SK-N-MC (cell line): Measurements from ENCODE around the genes GTPBP2, MRPL14 and HSP90AB1.

DNA sequence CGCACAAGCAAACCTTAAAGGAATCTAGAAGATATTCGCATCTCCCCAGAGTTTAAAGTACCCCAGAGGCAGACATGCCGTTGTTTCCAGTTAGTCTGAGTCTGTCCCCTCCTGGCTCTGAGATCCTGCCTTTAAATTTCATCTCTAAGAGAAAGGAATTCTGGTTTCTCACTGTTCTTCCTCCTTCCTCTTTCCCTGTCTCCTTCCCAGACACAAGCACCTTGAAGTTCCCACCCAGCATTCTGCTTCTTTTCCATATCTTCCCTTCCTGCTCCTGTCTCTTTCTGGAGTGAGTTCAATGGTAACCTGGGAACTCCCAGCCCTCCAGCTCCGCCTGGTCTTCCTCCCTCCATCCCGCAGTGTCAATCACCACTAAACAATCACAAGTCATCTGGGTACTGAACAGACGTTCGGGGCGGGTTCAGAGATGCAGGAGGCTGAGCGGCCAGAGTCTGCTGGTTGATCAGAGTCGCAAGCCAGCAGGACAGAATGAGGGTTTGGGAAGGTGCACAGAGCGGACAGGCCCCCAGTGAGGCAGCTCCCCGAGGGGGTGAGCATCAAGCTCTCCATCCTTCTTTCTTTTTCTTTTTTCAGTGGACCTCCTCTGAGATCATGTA lies 7.7 kb downstream of the TTBK1 start:
- RRBS = no CpG with 5 or more reads among the region's 12 CpGs

DNA sequence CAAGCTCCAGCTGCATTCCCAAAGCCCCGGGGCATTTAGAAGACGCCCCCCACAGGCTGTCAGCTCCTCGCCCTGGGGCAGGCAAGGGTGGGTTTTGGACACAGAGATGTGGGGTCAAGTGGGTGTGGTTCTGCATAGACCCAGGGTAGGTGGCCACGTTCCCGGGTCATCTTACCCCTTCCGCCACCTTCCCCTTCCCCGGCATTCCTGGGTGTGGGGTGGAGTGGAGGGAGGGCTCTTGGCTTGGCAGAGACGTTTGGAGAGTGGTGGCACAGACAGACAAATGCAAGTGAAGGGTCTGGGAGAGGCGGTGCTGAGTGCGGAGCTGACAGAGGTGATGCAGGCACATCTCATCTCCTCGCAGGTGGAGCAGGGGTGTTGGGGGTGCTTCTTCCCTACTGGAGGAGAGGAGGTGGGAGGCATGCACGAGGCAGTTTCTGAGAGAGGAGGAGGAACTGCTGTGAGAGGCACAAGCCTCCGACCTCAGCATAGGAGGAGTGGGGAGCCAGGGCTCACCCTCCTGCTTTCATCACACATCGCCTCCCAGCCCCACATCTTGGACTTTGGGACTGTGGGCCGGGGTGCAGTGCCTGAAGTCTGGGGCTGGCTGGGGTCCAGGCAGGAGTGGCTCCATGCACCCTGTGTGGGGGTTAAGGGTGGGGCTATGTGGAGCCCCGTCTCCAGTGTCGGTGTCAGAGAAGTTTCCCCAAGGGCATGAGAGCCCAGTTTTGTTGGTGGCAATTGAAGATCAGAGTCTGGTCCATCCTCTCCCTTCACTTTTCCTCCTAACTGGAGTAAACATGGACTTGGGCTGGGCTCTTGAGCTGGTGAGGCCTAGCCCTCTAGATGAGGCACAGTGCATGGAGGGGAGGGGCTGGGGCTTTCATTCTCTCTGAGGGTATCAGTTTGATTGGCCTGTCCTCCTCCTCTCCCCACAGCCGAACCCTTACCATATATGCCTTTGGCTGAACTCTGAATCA lies 20.3 kb upstream of the SLC22A7 start:
- RRBS = 29% methylated on average over 2 of the region's 18 CpGs

DNA sequence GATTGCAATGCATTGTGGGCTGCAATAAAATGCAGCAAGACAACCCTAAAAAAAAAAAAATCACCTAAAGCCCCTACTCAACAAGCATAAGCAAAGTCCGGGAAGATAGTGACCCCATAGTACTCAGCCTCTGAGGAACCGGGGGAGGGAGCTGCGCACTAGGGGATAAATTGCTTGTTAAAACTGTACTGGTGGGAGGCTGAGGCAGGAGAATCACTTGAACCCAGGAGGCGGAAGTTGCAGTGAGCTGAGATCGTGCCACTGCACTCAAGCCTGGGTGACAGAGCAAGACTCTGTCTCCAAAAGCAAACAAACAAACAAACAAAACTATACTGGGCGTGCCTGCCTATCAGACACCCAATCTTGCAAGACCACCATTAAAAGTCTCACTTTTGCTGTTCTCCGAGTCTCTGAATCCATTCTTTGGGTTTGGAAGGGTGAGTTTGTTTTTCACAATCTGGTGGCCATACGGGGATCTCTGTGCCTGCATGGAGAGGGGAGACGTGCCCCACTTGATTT lies 21.7 kb upstream of the ZNF318 start:
- RRBS = no CpG with 5 or more reads among the region's 9 CpGs

DNA sequence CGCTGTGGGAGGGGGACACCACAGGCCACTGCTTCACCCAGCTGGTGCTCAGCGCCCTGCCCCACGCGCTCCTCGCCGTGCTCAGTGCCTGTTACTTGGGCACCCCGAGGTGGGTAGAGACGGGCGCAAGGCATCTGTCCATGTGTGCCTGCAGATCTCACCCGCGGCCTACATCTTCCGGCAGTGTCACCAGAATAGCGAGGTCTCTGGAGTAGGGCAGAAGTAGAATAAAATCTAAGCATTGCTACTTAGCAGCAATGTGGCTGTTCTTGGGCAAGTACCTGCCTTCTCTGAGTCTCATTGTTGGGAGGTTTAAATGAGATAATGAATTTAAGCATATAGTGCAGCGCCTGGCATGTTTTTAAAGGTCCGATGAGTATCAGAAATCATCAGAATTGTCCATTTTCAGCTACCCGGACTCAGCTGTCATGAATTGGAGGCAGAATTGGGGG lies 716 bp downstream of the ABCC10 start:
- RRBS = no CpG with 5 or more reads among the region's 16 CpGs

DNA sequence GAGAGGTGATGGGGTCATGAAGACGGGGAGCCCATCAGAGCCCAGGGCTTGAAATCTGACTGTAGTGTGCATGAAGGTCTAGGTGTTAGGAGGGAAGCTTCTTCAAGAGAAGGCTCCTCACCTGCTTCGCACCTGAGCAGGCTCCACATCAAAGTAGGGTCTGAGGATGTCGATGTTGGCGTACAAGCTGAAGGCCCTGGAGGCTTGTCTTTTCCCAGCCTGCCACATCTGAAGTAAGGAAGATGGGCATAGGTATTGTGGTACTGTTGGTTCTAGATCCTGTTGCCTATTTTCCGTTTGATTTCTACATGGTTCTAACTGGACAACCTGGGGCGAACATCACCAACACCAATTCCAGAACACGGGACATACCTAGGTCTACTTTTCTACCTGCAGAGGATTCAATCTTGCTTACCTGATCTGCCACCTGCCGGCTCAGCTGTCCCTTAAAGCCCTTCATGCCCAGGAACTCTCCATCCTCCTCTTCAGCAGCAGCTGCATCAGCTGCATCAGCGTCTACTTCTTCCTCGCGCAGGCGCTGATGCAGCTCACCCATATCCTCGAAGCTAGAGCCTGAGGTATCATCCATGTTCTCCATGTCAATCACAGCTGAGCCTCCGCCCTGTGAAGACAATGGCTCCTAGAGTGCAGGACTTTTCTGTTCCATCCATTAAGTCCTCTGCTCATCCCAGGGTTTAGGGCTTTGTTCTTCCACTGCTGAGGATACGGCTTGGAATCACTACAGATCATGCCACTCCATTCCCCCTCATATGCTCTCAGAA lies 1.1 kb downstream of the YIPF3 start:
- RRBS = no CpG with 5 or more reads among the region's 15 CpGs

DNA sequence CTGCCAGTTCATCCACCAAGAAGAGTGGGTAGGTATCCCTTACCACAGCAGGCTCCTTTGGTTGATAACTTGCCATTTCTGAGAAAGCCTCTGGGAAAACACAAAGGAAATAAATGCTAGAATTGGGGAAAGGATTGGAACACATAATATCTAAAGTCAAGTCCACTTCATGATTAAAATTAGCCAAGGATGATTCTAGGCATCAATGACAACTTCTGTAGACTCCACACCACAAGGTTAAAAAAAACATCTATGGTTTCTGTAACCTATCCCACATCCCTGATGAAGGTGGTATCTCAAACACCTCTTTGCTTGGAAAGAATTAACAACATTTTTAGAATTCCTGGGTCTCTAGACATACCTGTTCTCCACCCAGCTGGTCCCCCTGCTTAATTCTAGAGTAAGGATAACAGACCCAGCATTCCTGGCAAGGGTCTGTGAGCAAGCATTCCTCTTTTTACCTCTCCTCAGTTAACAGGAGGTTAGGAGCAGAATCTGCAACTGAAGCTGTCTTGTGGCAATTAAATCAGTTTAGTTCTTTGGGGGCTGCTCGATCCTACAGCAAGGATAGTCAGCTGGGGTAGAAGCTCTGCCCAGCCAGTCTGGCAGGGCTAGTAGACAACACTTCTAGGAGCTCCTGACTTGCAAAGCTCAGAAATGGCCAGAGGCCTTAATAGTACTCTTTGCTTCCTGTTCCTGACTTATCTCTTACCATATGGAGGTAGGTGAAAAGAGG lies 11.4 kb downstream of the POLR1C start:
- RRBS = no CpG with 5 or more reads among the region's 1 CpG

DNA sequence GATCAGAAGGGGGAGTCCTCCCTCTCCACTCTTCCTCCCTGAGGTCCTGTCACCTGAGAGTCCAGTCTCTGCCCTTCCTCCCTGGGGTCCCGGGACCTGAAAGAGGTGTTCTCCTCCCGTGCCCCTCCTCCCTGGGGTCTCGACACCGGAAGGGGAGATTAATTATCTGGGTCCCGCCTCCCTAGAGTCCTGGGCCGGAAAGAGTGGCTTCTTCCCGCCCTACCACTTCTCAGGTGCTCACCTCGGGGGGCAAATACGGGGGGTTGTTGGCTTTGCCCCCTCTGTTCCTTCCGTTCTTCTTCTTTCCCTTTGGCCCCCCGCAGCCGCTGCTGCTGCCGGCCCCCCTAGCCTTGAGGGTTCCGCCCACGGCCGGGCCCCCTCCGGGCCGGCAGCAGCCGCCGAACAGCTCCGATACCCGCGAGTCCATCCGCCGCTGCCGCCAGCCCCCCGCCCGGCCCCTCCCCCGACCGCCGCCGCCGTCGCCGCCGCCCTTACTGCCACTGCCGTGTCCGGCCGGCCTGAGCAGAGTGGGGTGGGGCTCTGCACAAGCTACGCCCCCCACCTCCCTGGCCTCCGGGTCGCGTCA lies at the start of gene GTPBP2:
Gene GTPBP2, minus strand, starts transcription at position 529 of the 586 bp plus-strand sequence.
- RRBS = 1% methylated on average over 29 of the region's 43 CpGs

GRCh38 chr6:43668033-43668688 lies 19.4 kb downstream of the MRPS18A start:
- RRBS = no CpG with 5 or more reads among the region's 16 CpGs

- RRBS = no CpG with 5 or more reads among the region's 12 CpGs
Observed at GRCh38 chr6:43668689-43669612, 18.6 kb downstream of the MRPS18A start.

- RRBS = no CpG with 5 or more reads among the region's 3 CpGs
Observed at GRCh38 chr6:43683158-43683457, 4.5 kb downstream of the MRPS18A start.

GRCh38 chr6:43709817-43710178 lies 22.2 kb upstream of the MRPS18A start:
- RRBS = no CpG with 5 or more reads among the region's 4 CpGs

DNA sequence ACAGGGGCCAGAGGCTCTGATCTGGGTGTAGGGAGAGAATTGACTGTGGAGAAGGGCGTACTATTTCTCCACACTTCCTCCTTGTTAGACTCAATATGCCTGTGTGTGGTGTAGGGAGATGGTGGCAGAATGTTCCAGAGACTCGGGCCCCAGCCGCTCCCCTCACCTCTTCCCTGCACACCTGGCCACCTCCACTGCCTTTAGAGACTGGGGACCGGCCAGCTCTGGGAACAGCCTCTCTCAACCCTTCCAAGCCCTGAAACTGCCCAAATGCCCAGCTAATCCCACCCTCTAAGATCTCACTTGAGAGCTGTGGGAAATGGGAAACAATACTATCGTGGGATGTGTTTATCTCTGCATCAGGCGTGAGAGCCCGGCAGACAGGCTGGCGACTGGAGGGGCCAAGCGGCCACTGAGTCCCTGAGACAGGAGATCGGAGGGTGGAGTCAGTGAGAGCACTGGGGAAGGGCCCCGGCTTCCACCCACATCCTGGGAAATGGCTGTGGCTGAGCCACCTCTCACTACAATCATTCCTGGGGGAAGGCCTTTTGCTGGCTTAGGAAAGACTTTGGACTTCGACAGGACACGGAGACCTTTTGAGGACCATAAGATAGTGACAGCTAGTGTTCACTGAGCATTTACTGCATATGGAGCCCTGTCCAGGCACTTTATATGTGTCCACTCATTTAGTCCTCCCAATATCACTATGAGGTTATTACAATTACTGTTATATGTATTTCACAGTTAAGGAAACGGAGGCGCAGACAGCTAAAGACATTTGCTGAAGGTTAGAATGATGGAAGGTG lies 31.0 kb upstream of the MRPS18A start:
- RRBS = 73% methylated on average over 4 of the region's 15 CpGs

- RRBS = no CpG with 5 or more reads among the region's 11 CpGs
Observed at GRCh38 chr6:44056736-44057289, 70.4 kb downstream of the MRPL14 start.

DNA sequence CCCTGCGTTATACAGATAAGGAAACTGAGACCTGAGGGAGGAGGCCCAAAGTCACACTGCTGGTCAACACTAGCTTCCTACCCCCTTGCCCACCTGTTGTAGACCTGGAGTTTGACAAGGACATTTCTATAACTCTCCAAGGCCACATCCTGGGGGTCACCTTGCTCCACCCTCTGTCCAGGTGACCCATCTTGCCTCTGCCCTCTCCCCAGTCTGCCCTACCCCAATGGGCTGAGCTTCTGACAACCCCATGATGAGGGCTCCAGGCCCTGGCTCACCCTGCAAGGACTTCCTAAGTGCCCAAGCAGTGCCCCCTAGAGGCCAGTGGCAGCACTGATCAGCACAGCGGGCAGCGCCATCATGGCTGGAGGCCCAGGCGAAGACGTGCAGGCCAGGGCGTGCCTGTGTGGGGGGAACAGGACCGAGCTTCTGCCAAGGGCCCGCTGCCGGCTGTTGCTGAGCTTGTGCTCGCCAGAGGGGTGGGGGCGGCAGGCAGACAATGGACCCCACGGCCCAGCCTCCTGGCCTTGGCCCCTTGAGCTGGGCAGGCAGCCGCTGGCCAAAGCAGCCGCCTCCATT lies 64.5 kb downstream of the MRPL14 start:
- RRBS = no CpG with 5 or more reads among the region's 14 CpGs

GRCh38 chr6:44064107-44065140 lies 62.8 kb downstream of the MRPL14 start:
- RRBS = no CpG with 5 or more reads among the region's 19 CpGs

DNA sequence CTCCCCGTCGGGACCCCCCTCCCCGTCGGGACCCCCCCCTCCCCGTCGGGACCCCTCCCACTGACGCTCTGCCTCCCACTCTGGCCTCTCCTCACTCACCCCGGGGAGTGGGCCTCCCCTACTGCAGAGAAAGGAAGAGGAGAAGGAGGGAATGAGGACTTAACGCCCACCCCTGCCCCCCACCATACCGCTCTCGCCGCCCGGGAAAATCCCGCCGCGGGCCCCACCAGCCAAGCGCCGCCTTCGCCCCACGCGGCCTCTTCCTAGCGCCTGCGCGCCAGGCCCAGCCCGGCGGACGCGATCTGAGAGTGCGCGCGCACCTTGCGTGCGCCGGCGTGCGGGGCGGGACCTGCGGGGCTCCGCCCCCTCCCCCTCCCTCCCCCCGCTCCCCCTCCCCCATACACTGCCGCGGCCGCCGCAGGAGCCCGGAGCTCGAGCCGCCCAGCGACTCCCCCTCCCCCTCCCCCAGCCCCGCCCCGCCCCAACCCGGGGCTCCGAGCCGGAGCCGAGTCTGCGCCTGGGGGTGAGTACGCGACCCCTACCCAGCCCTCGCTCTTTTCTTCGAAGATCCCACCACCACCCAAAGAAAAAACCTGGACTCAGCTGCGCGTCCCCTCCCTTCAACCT lies at the start of gene MRPL14:
Gene MRPL14, minus strand, starts transcription at position 297 of the 627 bp plus-strand sequence.
- RRBS = under 1% methylated on average over 36 of the region's 61 CpGs

DNA sequence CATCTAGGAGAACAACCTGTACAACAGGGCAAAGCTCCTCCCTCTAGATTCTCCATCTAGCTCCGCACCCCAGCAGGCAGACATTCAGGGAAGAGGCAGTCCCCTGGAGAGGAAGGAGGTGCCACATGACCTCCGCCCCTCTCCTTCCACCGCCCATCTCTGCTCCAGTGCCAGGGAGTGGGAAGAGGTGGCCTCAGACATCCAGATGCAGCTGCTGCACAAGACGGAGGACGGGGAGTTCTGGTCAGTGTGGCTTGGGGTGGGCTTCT lies 17.7 kb downstream of the CAPN11 start:
- RRBS = no CpG with 5 or more reads among the region's 5 CpGs

GRCh38 chr6:44227265-44227685 lies 3.9 kb downstream of the SLC29A1 start:
- RRBS = no CpG with 5 or more reads among the region's 7 CpGs

GRCh38 chr6:44247032-44247912 lies at the start of gene HSP90AB1:
HSP90AB1 (plus strand) TSS chr6:44247101.
- RRBS = under 1% methylated on average over 4 of the region's 53 CpGs